Right ventricle myocardium (tissue), 1 donor: Measurements from ENCODE around the gene CP.

GRCh38 chr3:147939925-147940124 lies 530.7 kb downstream of the ZIC1 start:
- PRO-cap, 2 experiments = no peak in any of the 2 experiments

GRCh38 chr3:148101640-148101959 lies 596.1 kb upstream of the AGTR1 start:
- PRO-cap, 2 experiments = no peak in any of the 2 experiments

DNA sequence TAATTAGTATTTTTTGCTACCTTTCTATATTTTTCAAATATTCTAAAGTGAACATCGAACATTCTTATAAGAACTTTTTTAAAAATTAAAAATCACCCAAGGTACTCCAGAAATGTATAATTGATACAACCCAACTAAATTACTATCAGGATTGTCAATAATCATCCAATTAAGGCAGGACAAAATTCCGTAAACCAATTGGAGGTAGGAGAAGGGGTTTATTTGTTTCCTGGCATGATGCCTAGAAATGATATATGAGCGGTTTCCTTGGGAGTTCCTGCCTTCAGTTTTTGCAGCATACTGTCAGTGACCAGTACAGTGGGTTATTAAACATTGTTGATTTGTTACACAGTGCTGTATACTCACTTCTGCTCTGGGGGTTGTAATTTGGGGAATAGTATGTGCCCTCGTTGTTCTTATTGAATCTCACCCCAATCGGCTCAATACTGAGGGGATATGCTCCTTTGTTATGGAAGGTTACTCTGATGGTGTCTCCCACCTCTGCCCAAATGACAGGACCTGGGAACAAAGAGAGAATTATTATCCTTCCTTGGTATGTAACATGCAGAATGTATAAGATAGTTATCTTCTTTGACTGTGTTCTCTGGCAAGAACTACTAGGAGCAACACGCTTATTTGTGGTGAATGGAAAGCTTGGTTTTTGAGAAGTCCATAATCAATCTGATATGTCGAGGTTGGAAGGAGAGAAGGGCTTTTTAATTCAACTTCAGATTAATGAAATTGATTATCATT lies 22.1 kb downstream of the CP start:
- PRO-cap, 2 experiments = no peak in any of the 2 experiments

DNA sequence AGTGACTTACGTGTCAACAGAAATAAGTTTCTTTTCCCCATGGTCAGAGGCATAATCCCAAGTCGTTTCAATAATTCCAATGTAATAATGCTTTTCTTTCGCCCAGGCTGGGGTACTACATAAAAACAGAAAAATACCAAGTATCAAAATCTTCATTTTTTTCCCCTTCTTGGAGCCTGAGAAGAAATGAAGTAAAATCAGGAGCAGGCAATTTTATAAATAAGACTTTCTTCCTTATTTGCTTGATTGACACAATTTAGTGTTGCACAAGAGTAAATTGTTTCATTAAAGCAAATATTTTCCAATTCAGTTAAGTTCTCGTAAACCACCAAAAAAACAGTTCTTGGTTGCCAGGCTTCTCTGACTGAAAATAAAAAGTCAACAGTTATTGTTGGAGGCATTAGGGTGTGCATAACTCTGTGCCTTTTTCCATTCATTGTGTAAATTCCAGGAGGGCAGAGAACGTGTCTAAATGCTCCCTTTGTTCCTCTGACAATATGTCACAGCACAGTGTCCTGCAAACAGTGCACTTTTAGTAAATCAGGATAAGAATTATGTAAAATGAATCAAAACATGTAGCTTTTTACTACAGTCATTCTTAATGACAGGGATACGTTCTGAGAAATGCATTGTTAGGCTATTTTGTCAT lies at the start of gene CP:
CP (minus strand) TSS at position 193 of the 649 bp plus-strand sequence.
- PRO-cap, 2 experiments = no peak in any of the 2 experiments

DNA sequence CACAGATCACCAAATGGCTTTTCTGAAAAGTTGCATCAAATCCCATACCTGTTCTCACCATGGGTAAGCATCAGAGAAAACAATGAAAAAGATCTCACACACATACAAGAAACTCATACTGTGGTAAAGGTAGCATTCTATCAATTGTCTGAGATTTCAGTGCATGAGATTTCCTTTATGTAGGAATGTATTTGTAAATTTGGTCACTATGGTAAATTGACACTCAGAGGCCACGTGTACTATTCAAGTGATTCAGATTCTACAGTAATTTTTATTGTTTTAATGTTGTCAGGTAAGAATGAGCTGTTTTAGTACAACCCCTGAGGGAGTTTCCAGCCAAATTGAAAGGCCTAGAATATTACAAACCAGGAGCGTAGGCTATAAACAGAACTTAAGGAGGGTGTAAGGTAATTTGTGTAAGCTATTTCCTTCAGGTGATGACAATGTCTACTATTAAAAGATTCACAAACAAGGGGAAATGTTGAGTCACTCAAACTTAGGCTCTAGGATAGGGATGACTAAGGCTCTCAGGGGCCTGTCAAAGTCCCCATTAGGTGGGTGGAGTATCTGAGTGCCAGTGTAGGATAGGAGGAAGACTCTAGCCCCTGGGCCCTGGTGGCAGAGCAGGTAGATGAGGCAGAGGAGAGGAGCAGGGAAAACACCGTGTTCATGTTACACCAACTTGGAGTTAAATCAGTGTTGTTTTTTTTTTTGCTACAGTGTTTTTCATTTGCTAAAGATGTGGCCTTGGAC lies 10.5 kb downstream of the TM4SF1 start:
- PRO-cap, 2 experiments = no peak in any of the 2 experiments

DNA sequence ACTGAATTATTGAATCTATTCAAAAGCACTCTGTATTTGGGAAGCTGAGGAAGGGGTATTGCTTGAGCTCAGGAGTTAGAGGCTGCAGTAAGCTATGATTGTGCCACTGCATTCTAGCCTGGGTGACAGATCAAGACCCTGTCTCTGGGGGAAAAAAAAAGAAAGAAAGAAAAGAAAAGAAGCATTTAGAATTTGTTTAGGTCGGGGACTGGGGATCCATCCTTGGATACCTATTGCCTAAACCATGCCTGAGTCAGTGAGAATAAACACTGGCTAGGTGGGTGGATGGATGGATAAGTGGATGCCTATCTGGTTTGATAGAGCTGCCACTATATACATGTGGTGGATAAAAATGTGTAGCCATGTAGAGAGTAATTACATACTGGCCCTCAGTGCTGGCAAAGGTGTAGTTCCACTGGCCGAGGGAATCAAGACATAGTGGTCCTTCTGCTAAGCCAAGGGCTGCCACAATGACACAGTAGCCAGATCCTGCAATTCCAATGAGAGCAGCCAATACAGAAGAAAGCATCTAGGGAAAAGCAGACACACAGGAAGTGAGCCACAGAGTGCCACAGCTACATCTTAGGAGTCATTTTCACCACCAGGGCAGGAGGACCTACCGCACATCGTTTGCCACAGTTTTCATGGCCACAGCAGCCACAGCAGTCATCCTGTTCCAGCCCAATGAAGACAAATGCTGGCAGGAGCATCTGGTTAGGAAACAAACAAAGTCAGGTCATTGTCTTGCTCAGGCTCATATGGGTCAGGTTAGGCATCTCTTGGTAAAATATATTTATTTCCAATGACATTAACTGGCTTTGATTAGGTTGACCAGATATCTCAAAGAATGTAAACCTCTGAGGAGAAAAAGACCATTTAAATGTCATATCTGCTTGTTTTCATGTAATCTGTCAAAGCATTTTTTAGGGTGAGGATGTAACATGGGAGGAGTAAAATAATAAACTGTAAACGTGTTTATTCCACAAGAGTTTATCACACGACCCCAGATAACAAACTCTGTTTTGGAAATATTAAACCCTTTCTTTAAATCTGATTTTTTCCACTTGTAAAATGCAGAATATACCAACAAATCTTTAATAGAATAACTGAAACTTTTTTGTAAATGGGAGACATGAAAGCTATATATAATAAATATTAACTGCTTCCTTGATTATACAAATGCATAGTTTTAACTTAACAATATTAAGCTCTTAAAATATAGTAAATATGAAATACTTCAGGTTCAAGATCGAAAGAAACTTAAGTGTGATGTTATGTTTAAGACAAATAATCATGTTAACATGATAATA lies 1.9 kb downstream of the TM4SF1 start:
- PRO-cap, 2 experiments = no peak in any of the 2 experiments

- PRO-cap, 2 experiments = no peak in any of the 2 experiments
These were observed 7.4 kb upstream of the TM4SF1 start for GRCh38 chr3:149384753-149385440.

DNA sequence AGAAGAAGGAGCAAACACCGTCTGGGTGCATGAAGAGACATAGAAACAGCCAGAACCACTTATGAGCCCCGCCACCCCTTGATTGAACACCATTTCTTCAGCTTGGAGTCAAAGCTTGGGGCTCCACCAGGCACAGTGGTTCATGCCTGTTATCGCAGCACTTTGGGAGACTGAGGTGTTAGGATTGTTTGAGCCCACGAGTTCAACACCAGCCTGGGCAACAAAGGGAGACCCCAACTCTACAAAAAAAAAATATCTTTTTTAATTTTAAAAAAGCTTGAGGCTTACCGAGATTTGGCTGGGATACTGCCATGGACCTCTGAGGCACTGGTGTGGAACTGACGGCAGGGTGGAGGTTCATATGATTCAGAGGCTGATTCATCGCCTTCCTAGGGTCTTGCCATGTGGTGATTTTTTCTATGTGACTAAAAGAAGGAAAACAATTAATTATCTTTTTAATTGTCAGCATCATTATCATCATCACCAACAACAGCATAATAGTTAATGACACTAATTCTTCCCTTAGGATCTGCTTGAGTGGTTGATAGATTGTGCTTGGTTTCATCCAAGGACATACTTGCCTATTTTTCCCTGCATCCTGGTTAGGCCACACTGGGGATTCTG lies 85.1 kb downstream of the WWTR1 start:
- PRO-cap, 2 experiments = no peak in any of the 2 experiments

DNA sequence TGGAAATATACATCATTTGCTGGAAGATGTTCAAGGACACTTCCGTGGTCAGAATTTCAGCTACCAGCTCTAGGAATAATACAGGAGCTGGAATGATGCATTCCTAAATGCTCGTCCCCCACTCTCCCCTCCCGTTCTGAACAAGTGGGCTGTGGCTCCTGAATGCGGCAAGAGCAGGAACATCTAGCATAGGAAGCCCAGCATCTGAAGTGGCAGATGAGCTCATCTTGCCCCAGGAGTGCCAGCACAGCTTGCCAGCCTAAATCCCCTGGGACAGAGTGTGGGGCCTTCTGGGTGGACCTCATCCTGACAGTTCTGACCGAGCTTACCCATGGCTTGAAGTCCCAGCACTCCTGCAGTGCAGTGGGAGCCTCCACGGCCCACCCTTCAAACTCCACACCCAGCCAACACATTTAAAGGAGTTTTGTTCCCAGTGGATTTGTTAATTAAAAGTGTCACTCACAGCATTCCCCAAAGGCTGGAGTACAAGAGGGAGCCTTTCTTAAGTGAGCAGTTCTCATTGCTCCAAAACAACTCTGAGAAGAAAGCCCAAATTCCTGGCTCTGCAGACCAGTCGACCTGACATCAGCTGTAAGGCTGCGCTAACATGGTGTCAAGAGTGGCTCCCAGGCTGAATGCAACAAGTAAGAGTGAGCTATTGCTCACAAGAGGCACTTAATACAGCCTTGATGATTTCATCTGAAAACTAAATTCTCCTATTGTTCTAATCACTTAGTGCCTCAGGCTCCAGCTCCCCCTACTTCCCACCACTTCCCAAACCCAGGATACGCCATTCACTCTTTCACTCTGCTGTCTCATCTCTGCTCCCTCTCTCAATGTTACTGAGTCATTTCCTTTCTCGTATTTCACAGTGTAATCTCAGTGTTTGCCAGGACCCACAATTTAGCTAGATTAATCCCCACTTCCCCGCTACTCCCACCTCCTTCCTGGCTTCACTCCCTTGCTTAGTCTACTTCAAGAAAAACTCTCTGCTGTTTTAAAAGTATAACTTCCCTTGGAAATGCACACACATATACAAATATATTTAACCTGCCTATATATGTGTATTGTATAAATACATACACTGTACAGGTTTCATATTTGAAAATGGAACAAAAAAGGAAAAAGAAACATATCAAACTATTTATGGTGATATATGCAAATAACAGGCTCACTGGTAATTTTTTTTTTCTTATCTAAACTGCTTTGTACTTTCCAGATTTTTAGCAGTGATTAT lies 81.8 kb downstream of the WWTR1 start:
- PRO-cap, 2 experiments = no peak in any of the 2 experiments

DNA sequence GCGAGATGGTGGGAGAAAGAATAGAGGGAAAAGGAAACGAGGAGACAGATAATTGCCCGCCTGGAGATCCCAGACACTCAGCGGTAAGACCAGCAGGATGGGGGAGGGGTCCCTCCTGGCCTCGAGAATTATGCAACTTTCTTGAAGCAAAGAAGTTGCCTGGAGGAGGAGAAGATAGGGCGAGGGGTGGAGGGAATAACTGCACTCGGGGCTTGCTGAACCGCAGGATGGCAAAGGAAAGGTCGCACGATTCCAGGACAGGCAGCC lies 508 bp downstream of the WWTR1 start:
- PRO-cap, 2 experiments = no peak in any of the 2 experiments

DNA sequence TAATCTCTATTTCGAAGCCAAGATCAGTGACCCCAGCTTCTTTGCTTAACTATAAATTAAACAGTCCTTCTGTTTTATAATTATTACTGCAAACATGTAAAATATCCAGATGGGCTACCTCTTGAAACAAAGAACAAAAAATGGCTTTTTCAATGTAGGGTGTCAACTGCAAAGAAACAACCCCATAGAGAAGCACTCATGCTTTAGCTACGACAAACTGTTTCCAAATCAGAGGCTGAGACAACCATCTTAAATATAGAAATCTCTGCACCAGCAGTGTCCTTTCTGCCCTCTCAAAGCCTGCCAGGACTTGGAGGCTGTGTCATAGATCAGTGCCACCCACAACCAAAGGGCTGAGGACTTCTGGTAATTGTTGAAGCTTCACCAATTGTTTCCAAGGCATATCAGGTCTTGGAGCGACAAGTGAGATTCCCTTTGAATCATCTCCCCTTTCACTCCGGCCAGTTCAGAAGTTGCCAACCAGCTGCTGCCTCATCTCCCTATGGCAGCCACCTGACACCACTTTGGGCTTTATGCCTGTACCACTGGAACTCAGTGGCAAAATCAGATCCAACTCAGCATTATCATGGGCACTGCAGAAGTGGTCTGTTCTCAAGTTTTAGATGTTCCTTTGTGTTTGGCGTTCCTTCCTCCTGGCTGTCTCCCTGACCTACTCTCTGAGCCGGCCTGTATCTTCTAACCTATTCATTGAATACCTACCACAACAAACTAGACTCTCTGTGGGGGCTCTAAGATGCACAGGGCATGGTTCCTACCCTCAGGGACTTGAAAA lies 90.6 kb upstream of the PFN2 start:
- PRO-cap, 2 experiments = no peak in any of the 2 experiments

DNA sequence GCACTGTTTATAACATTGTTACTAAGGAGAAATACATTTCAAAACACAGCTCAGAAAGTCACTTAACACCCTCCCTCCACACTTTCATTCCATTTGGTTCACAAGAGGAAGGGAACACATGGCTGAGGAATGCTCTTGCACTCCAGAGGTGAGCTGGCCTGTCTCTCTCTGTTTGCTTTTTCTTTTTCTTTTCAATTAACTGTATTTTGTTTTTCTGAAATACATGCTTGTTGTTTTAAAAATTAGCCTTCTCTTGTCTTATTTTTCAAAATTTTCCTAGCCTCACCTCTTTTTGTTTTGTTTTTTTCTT lies 48.6 kb upstream of the TSC22D2 start:
- PRO-cap, 2 experiments = no peak in any of the 2 experiments

GRCh38 chr3:150362758-150363463 lies 45.2 kb upstream of the TSC22D2 start:
- PRO-cap, 2 experiments = no peak in any of the 2 experiments

DNA sequence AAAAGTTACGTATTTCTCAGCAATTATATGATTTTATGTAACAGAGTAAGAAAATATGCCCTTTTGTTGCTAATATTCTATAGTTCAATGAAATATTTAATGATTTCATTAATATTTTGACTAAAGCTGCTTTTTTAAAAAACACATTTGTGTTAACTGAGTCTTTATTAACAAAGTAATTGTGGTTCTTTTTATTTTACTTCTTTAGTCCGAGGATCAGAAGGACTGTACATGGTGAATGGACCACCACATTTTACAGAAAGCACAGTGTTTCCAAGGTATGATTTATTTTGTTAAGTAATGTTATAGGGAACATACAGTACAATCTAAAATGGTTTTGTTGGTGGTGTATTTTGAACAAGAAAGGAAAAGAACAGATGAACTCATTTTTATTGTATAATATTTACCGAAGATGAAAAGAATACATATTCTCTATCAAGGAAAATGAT lies 5.6 kb downstream of the EIF2A start:
- PRO-cap, 2 experiments = no peak in any of the 2 experiments

DNA sequence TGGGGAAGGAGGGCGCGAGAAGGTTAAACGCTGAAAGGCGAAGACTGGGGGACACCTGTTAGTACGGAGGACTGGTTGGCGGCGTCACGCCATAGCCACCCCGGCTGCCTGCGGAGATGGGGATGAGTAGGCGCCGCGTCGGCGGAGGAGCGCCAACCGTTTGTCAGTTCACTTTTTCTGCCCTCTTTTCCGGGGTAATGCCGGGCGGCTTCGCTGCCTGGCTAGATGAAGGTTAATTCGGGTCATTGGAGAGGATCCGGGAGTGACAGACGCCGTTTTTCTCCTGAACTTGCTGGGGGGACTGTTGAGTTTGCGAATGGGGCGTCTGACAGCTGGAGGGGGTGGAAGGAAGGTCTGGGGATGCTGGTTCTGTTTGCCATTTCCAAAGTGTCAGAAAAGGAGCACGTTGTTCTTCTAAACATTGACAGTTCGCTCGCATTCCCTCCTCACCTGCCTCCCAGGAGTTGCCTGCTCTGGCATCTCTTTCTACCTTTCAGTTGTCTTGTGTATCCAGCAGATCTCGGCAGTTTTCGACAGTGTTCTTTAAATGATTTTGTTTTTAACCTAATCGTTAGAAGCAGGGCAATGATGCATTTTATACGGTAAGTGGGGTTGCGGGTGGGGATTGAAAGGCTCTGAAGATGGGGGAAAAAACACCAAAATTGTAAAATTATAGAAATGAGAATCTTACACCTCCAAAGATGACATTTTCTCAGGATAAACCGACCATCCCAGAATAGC lies 779 bp downstream of the SELENOT start:
- PRO-cap, 2 experiments = peak in 1 of 2 experiments; most common plus-strand start position 236 of the sequence (in 1); most common minus-strand start position 73 of the sequence (in 1)

DNA sequence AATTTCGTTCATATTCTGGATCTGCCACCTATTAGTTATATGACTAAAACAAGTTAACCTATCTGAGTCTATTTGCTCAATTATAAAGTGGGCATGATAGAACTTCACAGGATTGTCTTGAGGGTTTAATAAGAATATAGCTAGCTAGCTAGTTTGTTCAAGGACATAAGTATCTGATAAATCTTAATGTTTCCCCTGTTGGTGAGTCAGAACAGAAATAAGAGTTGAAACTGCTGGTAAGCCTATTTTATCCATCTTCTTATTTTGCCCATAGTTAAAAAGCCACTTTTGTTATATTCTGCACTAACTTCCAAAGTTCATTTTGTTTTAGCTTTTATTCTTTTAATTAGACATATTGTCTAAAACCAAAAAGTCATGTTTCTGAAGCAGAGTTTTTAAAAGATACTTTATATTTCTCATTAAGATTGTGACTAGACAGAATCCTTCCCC lies 9.4 kb downstream of the SELENOT start:
- PRO-cap, 2 experiments = no peak in any of the 2 experiments

DNA sequence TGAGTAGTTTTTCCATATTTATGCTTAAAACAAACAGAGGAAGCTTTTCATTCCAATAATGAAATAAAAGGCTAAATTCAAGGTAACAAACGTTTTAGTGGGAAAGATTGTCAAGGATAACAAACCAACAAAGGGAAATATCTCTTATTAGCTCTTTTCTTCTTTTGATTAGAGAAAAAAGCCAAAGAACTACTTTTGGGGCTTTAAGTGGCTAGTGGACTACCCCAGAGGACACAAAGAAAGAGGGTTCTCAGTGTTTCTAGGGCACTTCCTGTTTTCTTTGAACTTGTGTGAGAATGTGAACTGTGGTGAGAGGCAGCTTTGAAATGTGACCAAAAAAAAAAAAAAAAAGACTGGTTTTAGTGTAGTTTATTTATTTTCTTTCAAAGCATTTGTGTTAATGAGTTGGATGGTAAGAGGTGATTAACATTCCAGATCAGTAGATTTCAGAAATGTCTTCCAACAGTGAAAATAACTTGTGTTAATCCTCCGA lies 32.3 kb downstream of the SELENOT start:
- PRO-cap, 2 experiments = no peak in any of the 2 experiments

DNA sequence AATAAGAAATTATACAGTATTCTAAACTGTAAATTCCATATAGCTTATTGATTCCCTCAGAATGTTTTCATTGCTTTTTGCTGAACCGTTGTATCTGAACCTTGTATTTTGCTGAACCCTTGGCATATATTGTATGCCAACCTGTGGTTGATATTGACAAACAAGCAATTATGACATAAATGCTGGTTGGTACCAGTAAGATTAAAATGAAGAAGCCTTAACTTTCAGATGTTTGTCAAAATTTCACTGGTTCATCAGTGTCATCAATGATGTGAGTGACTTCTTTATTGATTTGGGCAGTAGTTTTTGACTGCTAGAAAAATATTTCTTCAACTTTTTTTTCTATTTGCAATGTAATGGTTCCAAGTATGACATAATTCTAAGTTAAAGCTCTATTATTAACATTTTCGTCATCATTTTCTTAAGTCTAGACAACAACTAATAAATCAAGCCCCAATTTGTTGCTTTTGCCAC lies 25.5 kb upstream of the ERICH6 start:
- PRO-cap, 2 experiments = no peak in any of the 2 experiments

GRCh38 chr3:150746464-150747245 lies 16.3 kb downstream of the SIAH2 start:
- PRO-cap, 2 experiments = no peak in any of the 2 experiments

GRCh38 chr3:150762247-150763032 lies 529 bp downstream of the SIAH2 start:
- PRO-cap, 2 experiments = peak in 1 of 2 experiments; most common plus-strand start chr3:150762598 (in 1); most common minus-strand start chr3:150762510 (in 1)